Measurements from ENCODE around the genes PGLYRP2, OR10H5 and OR10H4.

DNA sequence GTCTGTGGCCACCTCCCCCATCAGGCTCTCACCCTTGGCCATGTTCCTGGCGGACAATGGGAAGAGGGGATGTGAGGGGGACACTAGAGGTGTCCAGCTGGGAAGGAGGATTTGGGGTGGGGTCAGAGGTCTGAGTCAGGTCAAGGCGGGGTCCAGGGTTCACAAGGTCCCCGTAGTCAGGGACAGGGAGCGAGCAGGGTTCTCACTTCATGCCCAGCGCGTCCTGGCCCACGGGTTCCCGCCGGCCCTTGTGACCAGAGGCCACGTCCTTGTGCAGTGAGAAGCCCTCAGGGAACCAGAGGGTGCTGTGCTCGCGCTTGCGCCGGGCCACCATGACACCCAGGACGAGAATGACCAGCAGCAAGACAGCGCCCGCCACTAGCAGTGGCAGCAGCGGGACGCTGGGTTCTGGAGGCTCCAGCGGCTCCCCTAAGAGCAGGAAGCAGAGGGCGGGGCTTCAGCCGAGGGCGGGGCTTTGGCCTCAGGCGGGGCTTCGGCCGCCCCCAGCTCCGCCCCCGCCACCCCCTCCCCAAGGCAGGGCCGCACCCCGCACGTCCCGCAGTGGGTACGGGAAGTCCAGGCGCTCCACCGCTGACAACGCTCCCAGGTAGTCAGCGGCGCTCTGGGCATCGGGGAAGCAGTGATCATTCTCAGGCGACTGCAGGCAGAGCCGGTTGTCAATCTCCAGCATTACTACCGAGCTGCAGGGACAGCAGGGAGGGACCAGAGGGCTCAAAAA, 30.5 kb downstream of the NOTCH3 start:
- RRBS: no CpG with 5 or more reads among the region's 42 CpGs

DNA sequence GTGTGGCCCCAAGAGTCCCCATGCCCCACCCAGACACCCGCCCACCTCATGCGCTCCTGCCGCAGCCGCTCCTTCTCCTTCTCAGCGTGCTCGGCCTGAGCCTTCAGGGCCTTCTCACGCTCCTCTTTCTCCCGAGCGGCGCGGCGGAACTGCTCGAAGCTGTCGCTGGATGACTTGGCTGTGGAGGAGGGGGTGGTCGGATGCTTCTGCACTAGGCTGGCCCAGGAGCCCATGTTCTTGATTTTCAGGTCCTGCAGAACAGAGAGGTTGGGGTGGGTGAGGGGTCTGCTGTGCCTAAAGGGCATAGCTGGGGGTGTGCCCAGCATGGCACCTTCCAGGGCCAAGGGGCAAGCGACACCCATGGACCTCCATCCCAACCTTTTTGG, 6.8 kb upstream of the EPHX3 start:
- RRBS: no CpG with 5 or more reads among the region's 16 CpGs

DNA sequence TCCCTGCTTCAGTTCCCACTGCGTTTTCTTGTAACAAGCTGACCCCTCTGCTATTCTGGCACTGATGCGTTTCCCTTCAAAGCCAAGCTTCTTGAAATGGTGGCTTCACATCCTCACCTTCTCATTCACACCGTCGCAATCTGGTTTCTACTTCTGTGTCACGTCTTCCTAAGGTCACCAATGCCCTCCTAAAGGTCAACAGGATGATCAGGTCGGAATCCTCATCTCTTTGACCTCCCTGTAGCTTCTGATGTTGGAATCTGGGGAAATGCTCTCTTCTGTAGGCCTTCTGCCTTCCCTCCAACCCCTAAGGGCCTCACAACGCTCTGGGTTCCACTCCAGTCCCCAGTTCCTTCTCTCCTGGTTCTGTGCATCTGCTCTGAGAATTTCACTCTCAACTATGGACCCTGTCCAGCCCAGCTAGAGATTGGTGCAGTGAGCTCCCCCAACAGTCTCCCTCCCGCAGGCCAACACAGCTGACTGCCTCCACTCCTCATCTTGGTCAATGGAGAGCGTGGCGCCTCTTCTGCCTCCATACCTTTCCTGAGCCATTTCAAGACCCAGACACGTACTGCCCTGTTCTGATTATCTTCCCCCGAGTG, 39.1 kb upstream of the EPHX3 start:
- RRBS: no CpG with 5 or more reads among the region's 12 CpGs

DNA sequence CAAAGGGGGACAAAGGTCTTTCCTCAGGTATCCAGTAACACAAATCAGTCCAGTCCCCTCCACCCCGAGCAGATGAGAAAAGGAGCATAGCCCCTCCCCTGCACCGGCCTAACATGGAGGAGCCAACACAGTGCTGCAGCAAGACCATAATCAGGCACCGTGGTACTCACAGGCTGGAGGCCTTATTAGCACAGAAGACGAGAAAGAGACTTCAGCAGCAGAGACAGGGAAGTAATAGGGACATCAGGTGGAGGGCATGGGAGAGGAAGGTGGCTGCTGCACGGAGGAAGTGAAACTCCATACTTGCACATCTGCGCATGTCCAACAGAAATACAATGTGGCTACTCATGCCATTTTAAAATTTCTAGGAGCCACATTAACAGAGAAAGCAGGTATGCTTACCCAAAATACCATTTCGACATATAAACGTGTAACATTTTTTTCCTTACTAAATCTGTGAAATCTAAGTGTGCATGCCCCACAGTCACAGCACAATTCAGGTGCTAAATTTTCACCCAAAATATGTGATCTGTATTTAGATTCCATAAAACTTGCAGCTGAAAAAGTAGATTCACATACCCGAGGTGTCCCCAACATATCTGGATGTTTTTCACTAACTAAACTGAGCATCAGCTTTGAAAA, 46.1 kb downstream of the BRD4 start:
- RRBS: no CpG with 5 or more reads among the region's 9 CpGs

DNA sequence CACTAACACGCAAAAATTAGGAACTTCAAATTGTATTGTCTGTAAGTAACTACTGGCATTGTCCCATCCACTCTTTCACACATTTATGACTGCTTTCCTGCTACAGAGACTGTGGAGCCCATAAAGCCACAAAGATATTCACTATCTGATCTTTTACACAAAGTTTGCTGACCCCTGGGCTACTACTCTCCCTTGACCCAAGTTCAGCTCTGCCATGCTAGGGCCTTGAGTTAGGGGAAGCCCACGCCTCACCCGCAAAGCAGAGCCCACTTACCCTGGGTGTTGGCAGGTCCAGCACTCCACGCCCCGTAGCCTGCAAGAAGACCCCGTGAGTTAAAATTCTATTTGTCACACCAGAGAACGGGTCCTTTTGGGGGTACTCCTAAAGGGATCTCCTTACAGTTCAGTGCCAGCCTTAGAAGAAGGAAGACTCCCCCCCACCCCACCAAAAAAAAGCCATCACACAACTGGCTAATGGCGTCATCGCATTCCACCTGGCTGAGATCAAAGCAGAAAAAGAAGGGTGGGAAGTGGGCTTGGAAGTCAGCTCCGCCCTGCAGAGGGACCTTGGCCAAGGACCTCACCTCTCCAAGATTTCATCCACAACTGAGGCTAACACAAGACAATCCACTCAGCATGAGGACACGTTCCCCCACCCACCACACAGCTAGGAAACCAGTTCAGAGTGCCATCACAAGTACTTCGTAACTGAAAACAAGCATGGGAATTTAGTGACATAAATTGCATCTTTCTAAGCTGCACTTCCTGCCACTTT, 2.7 kb downstream of the AKAP8 start:
- RRBS: no CpG with 5 or more reads among the region's 12 CpGs

DNA sequence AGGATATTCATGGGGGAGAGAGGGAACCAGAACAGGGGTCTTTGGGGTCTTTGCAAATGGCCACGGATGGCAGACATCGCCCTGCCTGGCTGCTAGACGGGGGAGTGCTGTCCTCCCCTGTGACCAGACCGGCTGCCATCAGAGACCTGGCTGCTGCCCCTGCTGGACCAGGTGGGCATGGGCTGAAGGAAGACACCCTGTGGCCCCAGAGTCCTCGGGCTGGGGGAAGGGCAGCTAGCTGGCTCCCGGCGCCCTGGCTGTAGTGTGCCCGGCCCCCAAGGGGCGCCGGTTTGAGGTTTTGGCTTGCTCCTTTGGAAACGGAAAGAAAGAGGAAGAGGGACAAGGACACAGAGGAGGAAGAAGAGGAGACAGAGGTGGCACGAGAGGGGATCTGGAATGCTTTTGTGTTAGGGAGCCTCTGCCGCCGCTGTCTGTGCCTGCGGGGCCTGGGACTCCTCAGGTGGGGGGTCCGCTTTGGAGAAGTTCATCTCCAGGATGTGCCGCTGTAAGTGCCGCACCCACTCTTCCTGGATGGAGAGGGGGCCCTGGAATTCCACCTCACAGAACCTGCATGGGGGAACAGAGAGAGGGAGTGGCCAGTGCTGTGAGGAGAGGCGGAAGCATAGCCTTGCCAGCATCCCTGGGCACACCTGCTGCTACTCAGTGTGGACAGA, 4.0 kb upstream of the AKAP8L start:
- RRBS: no CpG with 5 or more reads among the region's 19 CpGs

DNA sequence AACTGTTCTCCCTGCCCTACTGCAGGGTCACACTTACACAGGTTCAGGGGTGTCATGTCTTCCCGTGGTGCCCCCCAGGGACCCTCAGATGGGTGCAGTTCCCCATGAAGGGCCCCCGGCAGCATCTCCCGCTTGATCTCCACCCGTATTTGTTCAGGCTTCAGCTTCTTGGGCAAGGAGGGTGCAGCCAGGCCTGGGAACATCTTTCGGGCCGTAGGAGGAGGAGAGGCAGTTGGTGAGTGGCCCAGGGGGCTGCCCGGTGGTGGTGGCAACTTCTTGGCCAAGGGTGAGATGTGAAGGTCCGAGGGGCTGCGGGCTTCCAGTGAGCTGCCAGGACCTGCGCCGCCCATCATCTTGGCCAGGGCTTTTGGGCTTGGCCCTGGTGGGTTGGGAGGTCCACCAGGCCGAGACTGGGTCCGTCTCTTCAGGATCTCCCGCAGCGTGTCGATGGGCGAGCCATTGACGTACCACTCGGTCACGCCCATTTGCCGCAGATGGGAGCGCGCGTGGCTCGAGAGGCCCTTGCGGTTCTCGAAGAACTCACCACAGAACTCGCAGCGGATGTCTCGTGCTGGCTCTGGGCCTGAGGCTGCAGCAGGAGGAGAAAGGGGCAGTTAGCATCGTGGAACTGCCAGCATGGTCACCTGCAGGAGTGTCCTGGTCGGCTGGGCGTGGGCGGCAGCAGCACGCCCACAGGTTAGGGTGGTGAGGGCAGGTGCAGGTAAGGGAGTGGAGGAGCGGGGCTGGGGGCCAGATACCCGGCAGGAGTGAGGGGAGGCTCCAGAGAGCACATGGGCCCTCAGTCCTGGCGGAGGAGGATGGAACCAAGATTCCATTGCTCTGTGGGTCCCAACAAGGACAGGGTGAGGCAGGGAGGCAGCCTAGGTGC, 8.4 kb upstream of the AKAP8L start:
- RRBS: no CpG with 5 or more reads among the region's 38 CpGs

DNA sequence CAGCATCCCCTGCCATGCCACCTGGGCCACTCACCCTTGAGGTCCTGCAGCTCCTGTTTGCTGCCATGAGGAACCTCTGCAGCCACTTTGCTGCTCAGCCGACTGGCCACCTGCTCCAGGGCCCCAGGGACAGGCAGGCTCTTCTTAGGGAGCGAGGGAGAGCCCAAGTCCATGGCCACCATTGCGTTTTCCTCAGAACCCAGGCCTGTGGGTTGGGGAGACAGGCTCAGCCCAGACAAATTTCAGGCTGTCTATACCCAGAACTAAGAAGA, 12.1 kb upstream of the AKAP8L start:
- RRBS: no CpG with 5 or more reads among the region's 3 CpGs

- RRBS: 4% methylated on average over 6 of the region's 17 CpGs
Observed at GRCh38 chr19:15449120-15449417, 687 bp downstream of the WIZ start.

- RRBS: no CpG with 5 or more reads among the region's 16 CpGs
Observed at GRCh38 chr19:15479298-15480070, at the start of gene PGLYRP2. PGLYRP2 (minus strand) TSS chr19:15479501.

DNA sequence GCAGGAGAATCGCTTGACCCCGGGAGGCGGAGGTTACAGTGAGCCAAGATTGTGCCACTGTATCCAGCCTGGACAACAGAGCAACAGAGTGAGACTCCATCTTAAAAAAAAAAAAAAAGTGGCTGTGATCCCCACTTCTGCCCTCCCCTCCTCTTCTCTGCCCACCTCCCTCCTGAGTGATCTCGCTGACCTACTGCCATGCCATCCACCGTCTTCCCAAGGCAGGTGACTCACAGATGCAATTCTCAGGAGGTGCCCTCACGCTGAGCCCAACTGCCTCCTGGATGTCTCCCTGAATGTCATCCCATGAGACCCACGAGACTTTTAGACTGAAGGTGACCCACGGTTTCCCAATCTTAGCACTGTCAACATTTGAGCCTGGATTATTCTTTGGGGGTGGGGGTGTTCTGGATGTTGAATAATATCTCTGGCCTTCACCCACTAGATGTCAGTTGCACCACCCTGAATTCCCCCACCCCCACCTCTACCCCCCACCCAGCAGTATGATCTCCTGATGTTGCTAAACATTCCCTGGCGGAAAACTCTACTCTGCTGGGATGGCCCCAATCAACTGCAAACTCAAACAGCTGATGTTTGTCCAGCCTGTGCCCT, 2.3 kb upstream of the CYP4F22 start:
- RRBS: no CpG with 5 or more reads among the region's 9 CpGs

GRCh38 chr19:15551080-15551719, 42.9 kb downstream of the CYP4F22 start:
- RRBS: no CpG with 5 or more reads among the region's 38 CpGs

DNA sequence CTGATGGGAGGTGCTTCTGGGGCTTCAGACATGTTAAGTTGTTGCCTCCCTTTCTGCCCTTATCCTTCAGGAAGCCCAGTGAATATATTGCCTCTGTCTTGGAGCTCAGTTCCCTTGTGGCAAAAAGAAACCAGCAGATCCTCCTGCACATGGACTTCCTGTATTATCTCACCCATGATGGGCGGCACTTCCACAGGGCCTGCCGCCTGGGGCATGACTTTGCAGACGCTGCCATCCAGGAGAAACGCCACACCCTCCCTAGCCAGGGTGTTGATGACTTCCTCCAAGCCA, 6.0 kb upstream of the CYP4F12 start:
- RRBS: no CpG with 5 or more reads among the region's 4 CpGs

DNA sequence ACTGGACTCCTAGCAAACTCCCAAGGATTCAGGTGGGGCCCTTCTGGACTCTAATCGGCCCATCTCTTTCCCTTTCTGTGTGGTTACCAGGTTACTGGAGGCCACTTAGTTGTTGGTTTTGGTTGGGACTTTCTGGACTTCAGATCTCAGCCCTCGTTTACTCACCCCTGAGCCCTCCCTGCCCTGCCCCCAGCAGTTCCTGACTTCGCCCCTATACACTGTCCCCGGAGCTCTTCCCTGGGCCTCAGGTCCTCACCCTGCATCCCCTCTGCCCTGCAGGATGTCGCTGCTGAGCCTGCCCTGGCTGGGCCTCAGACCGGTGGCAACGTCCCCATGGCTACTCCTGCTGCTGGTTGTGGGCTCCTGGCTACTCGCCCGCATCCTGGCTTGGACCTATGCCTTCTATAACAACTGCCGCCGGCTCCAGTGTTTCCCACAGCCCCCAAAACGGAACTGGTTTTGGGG, 395 bp downstream of the CYP4F12 start:
- RRBS: 7% methylated on average over 4 of the region's 12 CpGs

DNA sequence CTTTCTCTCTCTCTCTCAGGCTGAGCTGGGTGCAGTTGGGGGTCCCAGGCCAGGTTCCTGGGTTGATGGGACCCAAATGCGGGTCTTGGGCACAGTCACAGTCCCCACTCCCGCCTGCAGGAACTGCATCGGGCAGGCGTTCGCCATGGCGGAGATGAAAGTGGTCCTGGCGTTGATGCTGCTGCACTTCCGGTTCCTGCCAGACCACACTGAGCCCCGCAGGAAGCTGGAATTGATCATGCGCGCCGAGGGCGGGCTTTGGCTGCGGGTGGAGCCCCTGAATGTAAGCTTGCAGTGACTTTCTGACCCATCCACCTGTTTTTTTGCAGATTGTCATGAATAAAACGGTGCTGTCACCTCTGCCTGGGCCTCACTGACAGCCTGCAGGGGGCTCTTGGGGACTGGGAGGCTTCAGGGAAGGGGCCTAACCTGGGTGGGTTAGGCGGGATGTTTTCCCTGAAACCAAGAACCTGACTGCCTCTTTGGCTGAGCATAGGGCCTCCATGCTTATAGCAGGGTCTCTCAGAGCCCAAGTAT, 24.0 kb downstream of the CYP4F12 start:
- RRBS: no CpG with 5 or more reads among the region's 16 CpGs

DNA sequence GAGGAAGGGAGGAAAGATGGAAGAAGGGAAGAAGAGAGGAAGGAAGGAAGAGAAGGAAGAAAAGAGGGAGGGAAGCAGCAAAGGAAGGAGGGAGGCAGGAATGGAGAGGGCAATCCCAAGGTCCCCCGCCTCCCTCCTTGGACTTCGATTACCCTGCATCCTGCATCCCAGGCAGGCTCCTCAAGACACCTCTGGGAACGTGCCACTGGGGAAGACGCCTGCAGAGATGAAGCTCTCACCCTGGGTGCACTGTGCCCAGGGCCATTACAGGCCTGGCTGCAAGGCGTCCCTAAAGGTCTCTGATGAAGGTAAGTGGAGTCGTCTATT, at the start of gene OR10H5:
OR10H5 (plus strand) TSS at position 253 of the 327 bp plus-strand sequence.
- RRBS: no CpG with 5 or more reads among the region's 6 CpGs

GRCh38 chr19:15948581-15949304, at the start of gene OR10H4:
OR10H4 (plus strand) TSS chr19:15949008.
- RRBS: no CpG with 5 or more reads among the region's 2 CpGs

- RRBS: no CpG with 5 or more reads among the region's 5 CpGs
Observed at GRCh38 chr19:16001985-16002506, 53.2 kb downstream of the OR10H4 start.

GRCh38 chr19:16072058-16072650, 4.1 kb upstream of the TPM4 start:
- RRBS: no CpG with 5 or more reads among the region's 12 CpGs

DNA sequence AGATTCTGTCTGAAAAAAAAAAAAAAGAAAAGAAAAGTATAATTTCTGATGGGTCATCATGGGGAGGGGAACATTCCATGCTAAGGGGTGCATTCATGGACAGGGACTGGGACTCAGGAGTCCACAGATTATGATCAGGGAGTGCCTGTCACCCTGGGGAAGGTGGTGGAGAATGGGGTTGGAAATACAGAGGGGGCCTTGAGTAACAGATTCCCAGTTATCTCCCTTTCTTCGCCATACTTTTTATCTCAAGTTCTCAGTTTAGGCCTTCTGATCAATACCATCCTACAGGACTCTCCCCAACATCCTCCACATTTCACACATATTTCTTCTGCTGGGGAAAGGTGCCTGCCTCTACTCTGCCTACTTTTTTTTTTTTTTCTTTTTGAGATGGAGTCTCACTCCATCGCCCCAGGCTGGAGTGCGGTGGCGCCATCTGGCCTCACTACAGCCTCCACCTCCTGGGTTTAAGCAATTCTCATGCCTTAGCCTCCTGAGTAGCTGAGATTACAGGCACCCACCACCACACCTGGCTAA, 15.9 kb downstream of the TPM4 start:
- RRBS: no CpG with 5 or more reads among the region's 4 CpGs

All from hTERT-HM (cell line).